ENCODE results near the genes RERG and SLC15A5.

GRCh38 chr12:14842384-14842810 lies 929 bp downstream of the ART4 start:
- PRO-cap, result no peak
- CAGE, long polyA plus RNA, result no peak

GRCh38 chr12:14905006-14905640 lies 19.5 kb upstream of the MGP start:
- PRO-cap, result no peak
- CAGE, long polyA plus RNA, result no peak

GRCh38 chr12:14950926-14951275 lies 10.5 kb downstream of the ARHGDIB start:
- PRO-cap, result no peak
- CAGE, long polyA plus RNA, result no peak

DNA sequence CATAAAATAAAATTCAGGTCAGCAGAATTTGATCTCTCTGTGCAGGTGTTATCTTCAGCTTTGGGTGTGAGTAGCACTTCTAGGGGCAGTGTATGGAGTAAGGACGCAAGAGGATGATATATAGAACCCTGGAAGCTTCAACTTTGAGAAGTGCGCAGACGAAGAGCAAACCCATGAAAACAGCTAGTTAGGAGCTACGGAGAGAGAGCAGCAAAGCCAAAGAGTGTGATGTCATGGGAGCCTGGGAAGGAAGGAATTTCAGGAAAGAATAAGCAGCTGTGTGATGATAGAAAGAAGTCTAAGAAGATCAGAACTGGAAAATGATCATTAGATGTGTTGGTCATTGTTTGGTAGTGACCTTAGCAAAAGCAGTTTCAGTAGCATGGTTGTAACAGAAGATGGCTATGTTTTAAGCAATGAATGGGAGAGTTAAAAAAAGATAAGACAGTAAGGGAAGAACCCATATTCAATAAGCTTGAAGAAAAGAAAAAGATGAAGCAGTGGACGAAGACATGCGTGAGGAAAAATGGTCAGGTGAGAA lies 5.9 kb downstream of the RERG start:
- PRO-cap, result no peak
- CAGE, long polyA plus RNA, result no peak

DNA sequence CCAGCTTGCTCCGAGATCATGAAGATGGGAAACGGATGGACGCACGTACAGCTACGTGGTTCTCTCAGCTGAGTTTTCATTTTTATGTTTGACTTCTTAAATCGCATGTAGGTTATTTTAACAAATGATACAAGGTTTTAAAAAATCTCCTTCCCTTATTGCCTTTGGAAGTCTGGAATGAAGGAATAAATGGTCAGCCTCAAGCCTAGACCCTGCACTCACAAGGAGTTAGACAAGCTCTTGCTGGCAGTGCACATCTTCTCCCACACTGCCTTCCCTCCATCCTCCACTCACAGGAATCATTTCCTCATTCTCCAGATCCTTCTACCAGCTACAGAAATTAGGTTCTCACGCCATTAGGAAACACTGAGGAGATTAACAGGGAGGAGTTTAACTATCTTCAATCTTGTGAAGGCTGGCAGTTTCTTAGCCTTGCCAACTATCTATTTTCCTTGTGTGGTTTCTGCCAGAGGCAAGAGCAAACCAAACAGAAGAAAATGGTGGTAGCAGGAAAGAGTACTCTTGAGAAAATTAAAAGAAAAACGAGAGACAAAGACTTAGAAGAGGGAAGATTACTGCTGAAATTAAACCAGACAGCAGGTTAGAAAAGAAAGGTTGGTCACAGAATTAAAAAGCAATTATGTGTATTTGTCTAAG lies 5.3 kb downstream of the RERG start:
- PRO-cap, result no peak
- CAGE, long polyA plus RNA, result no peak

DNA sequence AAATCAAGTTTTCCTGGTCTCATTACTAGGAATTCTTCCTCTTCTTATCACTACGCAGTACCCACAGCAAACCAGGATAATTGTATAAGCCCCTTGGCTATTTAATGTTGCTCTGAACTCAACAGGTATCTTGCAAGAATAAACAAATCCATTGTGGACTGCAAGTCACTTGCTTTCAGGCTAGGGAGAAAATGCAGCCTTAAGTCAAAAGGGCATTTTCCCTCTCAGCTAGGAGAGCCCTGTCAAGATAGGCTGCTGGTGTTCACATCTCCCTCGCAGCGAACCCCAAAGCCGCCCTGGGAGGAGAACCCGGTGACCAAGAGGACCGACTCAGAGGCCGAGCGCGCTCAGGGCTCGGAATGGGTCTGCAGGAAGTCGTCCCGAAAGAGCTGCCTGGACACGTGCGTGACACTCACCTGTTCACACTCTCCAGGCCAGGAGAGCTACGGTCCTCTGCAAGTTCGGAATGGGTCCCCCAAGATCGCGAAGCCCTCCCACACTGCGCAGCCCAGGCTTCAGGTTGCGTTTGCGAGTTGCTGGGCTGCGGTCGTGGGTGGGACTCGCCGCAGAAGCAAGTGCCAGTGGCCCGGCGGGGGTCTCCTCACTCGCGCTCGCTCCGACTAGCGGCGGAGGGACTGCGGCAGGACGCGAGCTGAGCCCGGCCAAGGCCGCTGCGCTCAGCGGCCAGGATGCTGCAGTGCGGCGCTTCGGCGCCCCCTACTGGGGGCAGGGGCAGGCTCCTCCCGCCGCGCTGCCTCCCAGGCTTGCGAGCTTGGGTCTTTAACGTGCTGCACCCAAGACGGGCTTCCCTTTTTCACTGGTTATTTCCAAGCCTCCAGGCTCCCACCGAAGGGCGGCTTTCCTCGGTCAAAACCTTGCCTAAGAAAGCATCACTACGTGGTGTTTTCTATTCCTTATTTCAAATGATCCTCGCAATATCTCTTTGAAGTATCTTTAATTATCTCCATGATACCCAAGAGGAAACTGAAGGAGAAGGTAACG lies at the start of gene RERG:
RERG (minus strand) TSS at position 639 of the 1,002 bp plus-strand sequence.
- PRO-cap, result no peak
- CAGE, long polyA plus RNA, result no peak

GRCh38 chr12:15534800-15535308 lies 212.5 kb downstream of the PTPRO start:
- PRO-cap, result no peak
- CAGE, long polyA plus RNA, result no peak

GRCh38 chr12:15562172-15562893 lies 226.9 kb downstream of the EPS8 start:
- PRO-cap, result no peak
- CAGE, long polyA plus RNA, result no peak

- PRO-cap, result unidirectional peak, plus-strand start at chr12:15688534
- CAGE, long polyA plus RNA, result no peak
Measured at GRCh38 chr12:15688154-15688932, 100.8 kb downstream of the EPS8 start.

DNA sequence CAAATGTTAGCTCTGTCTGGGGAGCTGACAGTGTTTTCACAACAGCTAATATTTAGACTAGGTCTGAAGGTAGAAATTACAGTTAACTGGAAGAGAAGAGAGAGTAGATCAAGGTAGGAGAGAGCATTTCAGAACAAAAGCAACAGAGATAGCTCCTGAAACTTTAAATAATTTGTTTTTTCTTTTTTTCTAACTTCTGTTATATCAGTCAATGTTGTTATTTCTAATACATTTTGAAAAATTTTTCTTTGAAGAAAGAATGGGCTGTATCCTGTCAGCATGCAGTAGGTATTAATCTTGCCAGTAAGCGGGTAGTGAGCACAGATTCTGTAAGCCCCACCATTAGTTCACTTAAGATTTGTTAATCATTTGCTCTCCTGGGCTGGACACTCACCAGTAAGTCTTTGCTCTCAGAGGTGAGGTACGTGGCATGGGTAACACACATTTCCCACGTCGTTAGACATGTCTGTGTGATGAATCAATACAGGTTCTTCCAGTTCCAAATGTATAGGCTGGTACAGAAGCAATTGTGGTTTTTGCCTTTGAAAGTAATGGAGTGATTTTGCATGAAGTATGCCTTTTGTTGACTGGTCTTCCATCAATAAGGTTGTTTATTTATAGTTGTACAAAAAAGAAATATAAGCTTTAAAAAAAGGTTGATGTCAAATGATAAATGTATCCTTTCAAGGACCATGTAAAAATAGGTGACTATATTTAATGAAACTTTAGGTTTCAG lies 45.2 kb downstream of the DERA start:
- PRO-cap, result no peak
- CAGE, long polyA plus RNA, result no peak

DNA sequence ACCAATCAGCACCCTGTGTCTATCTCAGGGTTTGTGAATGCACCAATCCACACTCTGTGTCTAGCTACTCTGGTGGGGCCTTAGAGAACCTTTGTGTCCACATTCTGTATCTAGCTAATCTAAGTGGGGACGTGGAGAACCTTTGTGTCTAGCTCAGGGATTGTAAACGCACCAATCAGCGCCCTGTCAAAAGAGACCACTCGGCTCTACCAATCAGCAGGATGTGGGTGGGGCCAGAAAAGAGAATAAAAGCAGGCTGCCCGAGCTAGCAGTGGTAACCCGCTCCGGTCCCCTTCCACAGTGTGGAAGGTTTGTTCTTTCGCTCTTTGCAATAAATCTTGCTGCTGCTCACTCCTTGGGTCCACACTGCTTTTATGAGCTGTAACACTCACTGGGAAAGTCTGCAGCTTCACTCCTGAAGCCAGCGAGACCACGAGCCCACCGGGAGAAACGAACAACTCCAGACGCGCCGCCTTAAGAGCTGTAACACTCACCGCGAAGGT lies 146.9 kb downstream of the DERA start:
- PRO-cap, result no peak
- CAGE, long polyA plus RNA, result no peak

- PRO-cap, result no peak
- CAGE, long polyA plus RNA, result no peak
Measured at GRCh38 chr12:16277389-16278017, at the start of gene SLC15A5. Gene SLC15A5, minus strand, starts transcription at chr12:16277685.

DNA sequence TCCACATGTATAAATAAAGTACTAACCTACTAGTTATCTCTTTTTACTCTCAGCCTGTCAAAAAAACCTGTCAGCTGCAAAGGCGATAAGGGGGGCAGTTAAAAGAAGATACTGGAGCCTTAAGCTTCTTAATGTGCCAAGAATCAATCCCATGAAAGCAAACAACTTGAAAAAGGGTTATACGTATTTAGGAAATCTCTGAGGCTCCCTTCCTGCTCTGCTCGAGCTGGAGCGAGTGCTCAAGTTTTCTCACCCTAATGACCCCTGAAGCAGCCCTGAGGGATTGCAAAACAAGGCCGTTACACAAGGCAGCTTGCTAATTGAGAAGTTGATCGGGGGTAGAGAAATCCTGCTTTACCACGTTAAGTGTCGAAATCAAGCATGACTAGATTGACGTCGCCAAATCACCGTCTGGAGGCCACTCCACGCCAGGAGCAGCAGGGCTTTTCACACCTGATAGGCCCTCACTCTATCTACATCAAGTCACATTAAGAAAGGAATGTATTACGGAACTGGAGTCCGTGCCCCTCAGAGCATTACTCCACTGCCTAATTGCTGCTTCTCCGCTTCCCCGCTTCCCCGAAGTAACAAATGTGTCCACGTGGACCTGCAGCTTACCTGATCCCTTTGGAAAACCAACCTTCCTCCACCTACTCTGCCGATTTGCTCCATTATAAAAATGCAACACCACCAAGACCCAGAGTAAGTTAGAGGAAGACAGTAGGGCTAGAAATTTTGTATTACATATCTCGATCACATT lies 32.3 kb downstream of the LMO3 start:
- PRO-cap, result no peak
- CAGE, long polyA plus RNA, result no peak

DNA sequence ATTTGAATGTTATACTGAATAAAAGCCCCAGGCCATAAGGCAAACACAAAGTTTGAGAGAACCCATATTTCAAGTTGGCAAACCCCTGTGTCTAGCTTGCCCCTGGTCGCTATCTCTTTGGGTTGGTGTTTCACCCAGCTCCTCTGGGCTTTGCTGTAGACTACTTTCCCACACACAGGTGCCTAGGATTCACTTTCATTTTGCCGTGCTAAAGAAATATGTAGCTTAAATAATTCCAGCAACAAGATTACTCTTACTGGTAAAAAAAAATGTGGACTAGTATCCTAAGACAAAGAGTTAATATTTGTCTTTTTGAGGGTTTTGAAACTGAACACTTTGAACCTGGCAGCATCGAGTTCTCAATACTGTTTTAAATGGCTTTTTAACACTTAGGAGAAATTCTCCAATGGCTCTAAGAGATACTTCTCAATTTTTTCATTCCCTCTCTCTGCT lies 5.3 kb upstream of the LMO3 start:
- PRO-cap, result no peak
- CAGE, long polyA plus RNA, result no peak

DNA sequence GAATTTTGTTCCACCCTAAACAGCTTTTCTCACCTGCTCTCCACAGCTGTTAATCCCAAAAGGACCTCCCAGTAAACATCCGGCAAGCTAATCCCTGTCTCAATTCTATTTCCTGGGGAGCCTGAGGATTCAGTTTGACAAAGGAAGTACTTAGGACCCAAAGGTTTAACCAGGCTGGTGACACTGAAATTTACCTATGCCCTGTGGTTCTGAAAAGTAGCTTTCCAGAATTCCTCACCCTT lies 15.0 kb downstream of the CAPZA3 start:
- PRO-cap, result no peak
- CAGE, long polyA plus RNA, result no peak

DNA sequence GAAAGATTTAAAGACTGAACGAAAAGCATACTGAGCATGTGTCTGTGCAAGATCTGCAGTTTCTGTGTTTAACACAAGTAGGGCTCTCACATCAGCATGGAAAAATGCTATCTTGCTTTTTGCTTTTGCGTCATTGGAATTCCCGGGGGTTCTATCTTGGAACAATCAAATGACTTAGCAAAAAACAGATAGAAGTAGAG lies 162.0 kb downstream of the CAPZA3 start:
- PRO-cap, result no peak
- CAGE, long polyA plus RNA, result no peak

DNA sequence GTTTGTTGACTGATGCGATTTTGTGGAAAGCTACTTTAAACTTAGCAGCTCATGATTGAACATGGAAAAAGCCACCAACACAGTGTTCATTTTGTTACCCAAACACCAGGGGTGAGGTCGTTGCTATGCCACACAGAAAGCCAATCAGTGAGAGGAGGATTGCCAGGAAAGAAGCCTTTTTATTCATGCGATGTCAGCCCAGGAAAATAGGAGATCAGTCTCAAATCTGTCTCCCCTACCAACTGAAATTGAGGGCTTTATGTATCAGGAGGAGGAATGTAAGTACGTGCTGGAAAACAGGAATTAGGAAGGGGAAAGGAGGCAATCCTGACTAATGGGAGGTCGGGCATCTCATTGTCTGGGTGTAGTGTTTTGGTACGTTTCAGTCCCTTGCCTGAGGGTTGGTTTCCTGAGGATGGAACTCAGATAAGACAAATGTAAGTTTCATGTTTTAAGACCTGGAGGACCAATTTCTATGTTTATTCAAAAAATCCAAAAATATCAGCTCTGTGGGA lies 92.7 kb upstream of the PLEKHA5 start:
- PRO-cap, result no peak
- CAGE, long polyA plus RNA, result no peak

- PRO-cap, result no peak
- CAGE, long polyA plus RNA, result no peak
Measured at GRCh38 chr12:19239604-19239910, 110.0 kb downstream of the PLEKHA5 start.

DNA sequence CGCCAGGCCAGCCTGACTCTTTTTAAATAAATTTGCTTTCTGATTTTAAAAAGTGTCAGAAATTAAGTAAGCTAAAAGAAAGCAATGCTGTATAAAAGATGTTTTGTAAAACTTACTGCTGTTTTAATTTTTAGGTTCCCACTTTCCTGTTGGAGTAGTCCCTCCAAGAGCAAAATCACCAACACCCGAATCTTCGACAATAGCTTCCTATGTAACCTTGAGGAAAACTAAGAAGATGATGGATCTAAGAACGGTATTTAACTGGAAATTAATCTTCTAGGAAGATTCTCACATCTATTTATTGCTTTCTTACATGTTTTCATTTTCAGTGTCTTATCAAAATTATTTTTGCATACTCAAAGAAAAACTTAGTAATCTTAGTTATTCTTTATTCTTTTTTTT lies 85.5 kb upstream of the AEBP2 start:
- PRO-cap, result no peak
- CAGE, long polyA plus RNA, result no peak

- PRO-cap, result no peak
- CAGE, long polyA plus RNA, result no peak
Measured at GRCh38 chr12:19482590-19483143, 43.4 kb downstream of the AEBP2 start.

Data from B cell (primary cell).